ENCODE data around the genes GOLGA6B and REC114.

- RRBS: no CpG with 5 or more reads among the region's 14 CpGs
Observed at GRCh38 chr15:71789957-71790649, 20.3 kb upstream of the NR2E3 start.

GRCh38 chr15:72208422-72209052 lies 10.9 kb upstream of the GRAMD2A start:
- RRBS: no CpG with 5 or more reads among the region's 13 CpGs

DNA sequence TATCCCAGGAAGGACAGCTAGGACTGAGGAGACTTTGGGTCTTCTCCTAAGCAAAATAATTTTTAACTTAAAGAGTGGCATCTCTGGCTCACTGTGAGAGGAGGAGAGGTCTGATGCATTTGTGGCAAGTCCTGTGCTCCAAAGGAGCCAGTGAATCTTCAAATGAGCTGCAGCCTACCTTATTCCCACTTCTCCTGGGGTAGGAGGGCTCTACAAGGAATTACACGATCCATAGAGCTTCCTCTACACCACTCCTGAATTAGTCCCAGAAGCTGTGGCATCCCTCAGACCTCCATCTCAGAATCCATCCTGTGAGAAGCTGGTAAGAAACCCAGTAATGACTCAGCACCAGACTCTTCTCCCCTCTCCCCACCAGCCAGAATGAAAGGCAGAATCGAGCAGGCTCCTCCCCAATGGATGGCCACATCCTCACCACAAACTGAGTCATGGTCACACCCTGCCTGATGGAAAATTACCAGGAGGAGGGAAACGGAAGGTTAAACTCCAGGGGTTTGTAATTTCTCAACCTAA lies 6.3 kb upstream of the PKM start:
- RRBS: no CpG with 5 or more reads among the region's 3 CpGs

DNA sequence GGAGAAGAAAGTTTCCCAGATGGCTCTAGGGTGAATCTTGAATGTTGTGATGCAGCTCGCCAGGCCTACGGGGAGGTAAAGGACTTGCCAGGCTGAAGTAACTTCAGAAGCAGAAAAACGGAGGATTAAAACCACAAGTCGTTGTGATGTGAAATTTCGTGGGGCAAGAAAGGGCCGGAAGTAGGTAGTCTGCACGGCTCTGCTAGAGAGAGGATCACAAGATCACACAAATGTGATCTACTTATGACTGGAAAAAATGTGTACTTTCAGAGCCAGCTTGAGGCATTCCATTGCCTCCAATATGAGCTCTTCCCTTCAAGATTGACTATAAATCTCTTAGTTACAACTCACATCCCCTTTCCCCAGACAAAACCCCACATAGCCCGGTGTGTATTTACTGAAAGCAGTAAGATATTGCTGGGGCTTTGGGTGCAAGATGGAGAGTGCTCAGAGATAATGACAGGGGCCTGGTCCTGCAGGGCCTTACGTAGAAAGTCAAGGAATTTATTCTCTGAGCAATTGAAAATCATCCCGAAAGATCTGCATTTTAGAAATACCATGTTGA lies 590 bp upstream of the HEXA start:
- RRBS: no CpG with 5 or more reads among the region's 10 CpGs

GRCh38 chr15:72475093-72476139 lies 1.3 kb downstream of the ARIH1 start:
- RRBS: 2% methylated on average over 19 of the region's 27 CpGs

DNA sequence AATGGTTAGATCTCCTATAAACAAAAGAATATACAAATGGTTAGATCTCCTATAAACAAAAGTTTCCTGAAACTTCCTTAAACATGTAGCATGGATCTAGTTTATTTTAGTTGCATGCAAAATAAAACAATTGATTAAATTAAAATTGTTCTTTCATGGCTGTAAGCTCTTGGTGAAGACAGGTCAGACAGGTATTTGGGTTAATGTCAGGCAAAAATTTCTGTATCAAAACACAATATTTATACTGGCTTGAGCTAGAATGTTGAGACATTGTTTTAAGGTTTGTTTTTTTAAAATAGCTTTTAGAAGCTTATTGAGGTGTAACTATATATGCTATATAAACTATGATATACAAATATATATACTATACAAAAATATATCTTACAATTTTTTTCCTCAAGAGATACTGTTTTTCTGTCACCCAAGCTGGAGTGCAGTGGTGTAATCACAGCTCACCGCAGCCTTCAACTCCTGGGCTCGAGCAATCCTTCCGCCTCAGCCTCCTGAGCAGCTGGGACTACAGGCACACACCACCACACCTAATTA lies 21.5 kb downstream of the ARIH1 start:
- RRBS: no CpG with 5 or more reads among the region's 3 CpGs

DNA sequence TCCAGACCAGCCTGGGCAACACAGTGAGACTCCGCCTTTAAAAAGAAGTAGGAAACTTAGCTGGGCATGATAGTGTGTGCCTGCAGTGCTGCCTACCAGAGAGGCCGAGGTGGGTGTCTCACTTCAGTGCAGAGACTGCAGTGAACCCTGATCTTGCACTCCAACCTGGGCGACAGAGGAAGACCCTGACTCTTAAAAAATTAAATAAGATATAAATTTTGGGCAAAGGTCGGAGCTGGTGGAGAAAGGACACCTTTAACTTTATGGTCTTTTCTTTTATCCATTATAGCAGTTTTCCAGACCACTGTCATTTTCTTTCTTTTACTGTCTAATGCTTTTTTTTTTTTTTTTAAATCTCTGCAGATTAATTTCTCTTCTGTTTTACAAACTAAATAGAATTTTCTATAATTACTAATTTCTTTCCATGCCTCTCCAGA lies 52.4 kb downstream of the ARIH1 start:
- RRBS: no CpG with 5 or more reads among the region's 4 CpGs

GRCh38 chr15:72538501-72539591 lies 64.7 kb downstream of the ARIH1 start:
- RRBS: no CpG with 5 or more reads among the region's 2 CpGs

DNA sequence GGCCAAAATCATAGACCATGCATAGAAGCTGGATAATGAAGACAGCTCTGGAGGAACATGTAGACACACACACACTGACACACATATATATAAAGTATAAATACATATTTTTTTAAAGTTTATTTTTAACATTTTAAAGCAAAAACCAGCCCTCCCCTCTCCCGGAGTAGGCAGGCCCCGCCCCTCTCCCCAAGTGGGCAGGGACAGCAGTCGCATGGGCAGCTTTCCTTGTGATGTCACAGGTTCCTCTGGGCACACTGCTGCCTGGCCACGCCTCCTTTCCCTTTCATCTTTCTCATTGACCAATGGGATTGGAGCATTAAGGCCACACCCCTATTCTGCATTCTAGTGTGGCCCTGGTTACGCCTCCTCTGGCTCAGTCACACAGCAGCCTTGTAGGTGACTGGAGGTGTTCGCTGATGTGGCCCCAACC lies at the start of gene GOLGA6B:
Gene GOLGA6B, plus strand, starts transcription at position 379 of the 433 bp plus-strand sequence.
- RRBS: no CpG with 5 or more reads among the region's 6 CpGs

DNA sequence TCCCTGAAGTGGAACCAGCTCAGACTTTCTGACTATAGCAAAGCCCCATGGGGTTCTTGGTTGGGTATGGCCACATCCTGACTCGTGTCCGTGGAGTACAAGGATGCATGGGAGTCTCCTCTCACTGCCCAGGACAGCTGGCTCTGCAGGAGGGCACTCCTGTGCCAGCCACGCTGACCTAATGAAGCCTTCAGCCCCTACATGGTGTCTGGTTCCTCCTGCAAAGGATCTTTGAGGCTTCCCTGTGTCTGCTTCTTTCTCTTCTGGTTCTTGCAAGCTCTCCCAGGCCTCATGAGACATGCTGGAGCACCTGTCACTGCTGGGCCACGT lies 90.0 kb upstream of the ADPGK start:
- RRBS: no CpG with 5 or more reads among the region's 4 CpGs

GRCh38 chr15:73069533-73070080 lies 17.3 kb downstream of the NEO1 start:
- RRBS: no CpG with 5 or more reads among the region's 3 CpGs

DNA sequence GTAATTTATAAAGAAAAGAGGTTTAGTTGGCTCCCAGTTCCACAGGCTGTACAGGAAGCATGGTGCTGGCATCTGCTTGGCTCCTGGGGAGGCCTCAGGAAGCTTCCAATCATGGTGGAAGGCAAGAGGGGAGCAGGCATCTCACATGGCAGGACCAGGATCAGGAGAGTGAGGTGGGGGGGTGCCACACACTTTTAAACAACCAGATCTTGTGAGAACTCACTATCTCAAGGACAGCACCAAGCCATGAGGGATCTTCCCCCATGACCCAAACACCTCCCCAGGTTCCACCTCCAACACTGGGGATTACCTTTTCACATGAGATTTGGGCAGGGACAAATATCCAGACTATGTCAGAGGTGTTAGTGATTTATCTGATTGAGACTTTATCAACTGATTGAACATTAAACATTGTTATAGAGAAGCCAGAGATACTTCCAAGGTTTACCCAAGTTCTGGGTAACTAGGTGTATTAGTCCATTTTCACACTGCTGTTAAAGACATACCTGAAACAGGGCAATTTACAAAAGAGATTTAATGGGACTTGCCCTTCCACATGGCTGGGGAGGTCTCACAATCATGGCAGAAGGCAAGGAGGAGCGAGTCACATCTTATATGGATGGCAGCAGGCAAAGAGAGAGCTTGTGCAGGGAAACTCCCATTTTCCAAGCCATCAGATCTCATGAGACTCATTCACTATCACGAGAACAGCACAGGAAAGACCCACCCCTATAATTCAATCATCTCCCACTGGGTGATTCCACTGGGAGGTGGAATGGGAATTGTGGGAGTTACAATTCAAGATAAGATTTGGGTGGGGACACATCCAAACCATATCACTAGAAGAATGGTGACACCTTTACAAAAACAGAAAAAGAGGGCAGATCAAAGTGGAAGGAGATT lies 129.4 kb downstream of the NEO1 start:
- RRBS: no CpG with 5 or more reads among the region's 2 CpGs

GRCh38 chr15:73442690-73443455 lies at the start of gene REC114:
REC114 (plus strand) TSS chr15:73443164.
- RRBS: 94% methylated on average over 5 of the region's 34 CpGs

- RRBS: no CpG with 5 or more reads among the region's 5 CpGs
Observed at GRCh38 chr15:73634122-73634728, 1.0 kb upstream of the NPTN start.

DNA sequence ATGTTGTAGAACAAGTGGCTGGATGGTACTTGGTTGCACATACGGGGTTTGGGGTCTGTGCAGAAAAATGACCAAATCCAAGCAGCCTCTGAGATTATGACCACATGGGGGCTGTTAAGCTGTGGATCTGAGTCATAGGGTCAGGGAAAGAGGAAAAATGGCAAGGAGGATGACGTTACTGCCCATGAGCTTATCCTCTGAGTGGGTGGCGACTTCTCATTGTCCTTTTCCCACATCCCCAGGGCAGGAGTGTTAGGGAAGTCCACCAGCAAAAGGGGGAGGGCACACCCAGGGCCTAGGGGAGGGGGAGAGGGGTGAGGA lies 2.5 kb downstream of the CD276 start:
- RRBS: no CpG with 5 or more reads among the region's 3 CpGs

DNA sequence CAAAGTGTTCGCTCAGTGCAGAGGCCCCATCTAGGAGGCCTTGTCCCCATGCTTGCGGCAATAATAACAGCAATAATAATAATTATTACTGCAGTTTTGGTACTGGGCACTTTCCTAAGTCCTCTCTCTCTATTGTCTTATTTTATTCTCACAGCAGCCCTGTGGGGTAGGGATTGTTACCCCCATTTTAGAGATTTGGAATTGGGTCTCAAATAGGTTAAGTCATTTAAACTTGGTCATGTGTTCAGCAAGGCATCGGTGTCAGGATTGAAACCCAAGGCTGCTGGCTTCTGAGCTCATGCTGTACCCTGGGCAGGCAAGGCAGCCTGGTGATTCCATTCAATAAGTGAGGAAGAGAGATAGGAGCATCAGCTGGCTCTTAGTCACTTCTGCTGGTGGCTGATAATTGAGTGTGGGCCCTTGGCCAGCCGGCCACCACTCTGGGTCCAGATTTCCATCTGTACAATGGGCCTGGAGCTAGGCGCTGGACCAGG lies 4.1 kb downstream of the CD276 start:
- RRBS: no CpG with 5 or more reads among the region's 5 CpGs

- RRBS: no CpG with 5 or more reads among the region's 7 CpGs
Observed at GRCh38 chr15:73691174-73691959, 7.2 kb downstream of the CD276 start.

DNA sequence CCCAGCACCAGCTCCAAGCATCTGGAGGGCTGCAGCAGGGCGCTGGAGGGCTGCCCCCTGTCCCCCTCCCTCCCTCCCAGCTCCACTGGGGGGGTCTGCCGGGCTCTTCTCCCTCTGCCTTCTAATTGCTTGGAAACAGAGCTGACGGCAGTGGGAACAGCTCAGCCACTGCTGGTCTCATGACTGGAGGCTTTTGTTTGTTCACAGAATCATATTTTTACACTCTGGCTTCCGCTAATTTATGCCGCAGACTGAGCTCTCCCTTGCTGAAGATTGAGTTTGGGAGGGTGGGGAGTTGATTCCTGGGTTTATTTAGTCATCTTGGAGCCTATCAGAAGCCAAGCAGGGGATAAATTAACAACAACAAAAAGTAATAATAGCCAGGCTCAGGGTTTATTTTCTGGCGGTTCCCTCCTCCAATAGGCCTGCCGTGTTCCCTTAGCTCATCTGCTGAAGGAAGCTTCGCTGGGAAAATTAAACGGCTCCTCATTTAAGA lies 51.4 kb upstream of the INSYN1 start:
- RRBS: no CpG with 5 or more reads among the region's 9 CpGs

- RRBS: 4% methylated on average over 2 of the region's 15 CpGs
Observed at GRCh38 chr15:73950855-73951511, 24.7 kb downstream of the LOXL1 start.

DNA sequence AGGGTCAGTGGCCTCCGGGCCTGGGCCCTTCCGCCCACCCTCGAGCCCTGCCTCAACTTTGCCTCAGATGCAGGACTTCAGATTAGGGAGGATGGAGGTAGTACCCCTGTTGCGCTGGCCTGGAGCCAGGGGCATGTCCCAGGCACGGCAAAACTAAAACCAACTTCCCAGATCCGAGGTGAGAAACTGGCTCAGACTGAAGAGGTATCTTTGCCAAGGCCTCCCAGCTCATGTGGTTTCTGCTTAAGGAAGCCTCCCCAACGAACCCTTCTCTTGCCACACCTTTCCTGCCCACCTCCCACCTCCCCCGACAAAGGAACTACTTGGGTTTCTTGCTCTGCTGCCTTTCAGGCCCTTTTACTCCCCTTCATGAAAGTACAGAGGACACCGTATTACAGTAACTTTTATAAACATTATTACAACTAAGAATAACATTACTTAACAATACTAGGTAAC lies 716 bp downstream of the PML start:
- RRBS: no CpG with 5 or more reads among the region's 9 CpGs

All from brain (tissue), 1 donor.